ENCODE results near the gene MXD1.

GRCh38 chr2:69205226-69205752, 181.7 kb downstream of the GFPT1 start:
- PRO-cap: no peak

GRCh38 chr2:69271877-69272212, 115.2 kb downstream of the GFPT1 start:
- PRO-cap: no peak

DNA sequence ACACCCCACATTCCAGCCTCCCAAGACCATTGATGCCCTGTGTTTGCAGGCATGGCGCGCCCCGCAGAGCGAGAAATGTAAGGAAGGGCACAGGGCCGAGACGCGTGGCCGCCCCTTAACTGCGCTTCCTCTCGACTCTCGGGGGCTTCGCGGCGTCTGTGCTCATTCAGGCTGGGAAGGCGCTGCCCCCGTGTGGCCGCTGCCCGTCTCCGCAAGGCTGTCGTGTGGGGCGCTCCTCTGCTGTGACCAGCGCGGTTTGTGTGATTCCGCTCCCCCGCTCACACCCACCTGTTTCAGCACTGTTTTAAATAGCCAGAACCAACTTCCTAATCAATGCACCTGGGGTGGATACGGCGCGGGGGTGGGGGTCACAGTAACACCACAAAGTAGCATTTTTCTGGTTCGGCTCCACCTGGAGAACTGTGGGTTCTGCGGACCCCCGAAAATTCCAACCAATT, 79.6 kb downstream of the GFPT1 start:
- PRO-cap: unidirectional peak, minus-strand start at position 140 of the sequence

DNA sequence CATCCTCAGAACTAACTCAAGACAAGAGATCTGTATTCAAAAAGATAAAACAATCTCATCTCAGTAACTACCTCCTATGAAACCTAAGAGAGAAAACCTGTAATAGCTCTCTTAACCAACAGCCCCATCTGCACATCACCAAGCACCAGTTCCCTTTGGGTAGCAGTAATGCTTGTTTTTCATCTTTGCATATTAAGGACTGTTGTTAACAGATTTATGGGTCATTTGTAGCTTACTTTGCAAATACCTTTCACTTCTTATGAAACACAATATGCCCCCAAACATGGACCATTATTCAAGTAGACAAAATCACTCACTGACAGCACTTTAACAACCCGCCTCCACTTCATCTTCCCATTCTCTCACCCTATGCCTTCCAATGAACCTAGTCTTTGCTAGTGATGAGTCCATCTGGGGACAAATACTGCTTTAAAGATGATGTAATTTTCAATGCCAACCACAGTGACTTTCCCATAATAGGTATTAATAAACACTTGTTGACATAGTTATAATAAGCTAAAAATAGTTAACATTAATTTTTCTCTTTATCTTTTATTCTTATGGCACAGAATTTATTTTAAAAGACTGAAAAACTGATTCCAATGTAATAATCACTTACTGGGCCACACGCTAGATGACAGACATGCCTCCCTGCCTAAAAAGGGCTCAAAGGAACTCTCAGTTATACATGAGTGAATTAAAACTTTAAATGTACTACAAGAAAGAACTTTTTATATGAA, 64.3 kb downstream of the GFPT1 start:
- PRO-cap: no peak

DNA sequence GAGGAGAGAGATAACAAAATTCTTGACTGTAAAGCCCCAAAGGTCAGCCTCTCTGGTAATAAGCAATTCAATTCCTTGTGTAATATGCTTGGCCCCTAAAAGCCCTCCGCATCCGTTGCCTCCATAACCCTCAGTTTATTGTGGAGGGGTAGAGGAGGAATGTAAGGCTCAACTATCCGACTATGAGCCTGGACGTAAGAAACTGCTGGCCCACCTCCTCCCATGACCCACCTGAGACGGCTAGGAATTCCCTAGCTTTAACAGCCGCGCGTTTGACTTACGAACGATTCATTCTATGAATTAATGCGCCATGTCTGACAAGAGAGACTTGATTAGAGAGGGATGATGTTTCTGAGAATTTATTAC, 662 bp upstream of the GFPT1 start:
- PRO-cap: no peak

GRCh38 chr2:69590144-69590730, 53.3 kb downstream of the AAK1 start:
- PRO-cap: no peak

- PRO-cap: no peak
These were observed 5.2 kb downstream of the AAK1 start for GRCh38 chr2:69638170-69638872.

DNA sequence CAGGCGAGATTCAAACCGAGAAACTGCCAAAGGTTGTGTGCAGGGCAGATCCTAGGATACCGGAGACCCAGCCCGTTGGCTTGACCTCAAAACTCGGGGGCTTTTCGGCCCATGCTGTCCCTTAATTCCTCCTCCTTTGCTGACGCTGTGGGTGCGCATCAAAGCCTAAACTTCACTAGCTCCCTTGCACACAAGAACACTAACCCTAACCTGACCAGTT, 938 bp upstream of the AAK1 start:
- PRO-cap: no peak

DNA sequence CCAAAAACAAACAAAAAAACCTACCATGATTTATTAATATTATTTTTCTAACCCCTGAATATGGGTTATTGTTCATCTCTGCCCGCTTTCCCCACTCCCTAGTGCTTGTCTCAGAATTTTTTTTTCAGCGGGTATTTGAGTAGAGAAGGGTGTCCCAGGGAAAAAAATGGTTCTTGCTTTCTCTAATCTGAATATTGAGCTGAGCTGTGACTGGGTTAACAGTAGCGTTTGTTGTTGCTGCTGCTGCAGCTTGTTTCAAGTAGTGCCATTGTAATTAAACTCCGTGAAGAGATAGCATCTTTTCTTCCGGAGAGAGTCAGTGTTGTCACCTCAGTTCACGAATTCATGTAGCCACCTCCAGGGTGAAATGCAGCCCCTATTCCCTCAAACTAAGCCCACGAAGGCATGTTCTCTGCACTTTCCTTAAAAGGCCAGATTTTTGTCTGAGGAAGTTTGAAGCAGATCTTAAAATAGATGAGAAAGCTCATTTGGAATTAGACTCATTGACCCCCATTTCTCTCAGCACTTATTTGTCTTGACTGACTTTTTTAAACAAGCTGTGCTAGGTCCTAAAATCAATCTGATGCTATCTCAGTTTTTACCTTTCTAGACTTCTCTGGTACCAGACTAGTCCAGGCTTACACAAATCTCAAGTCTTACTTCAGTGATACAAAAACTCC, 1.6 kb upstream of the AAK1 start:
- PRO-cap: no peak

- PRO-cap: no peak
These were observed 30.7 kb upstream of the AAK1 start for GRCh38 chr2:69673997-69674838.

GRCh38 chr2:69692915-69693307, 49.0 kb upstream of the ANXA4 start:
- PRO-cap: no peak

GRCh38 chr2:69695243-69695968, 46.5 kb upstream of the ANXA4 start:
- PRO-cap: no peak

DNA sequence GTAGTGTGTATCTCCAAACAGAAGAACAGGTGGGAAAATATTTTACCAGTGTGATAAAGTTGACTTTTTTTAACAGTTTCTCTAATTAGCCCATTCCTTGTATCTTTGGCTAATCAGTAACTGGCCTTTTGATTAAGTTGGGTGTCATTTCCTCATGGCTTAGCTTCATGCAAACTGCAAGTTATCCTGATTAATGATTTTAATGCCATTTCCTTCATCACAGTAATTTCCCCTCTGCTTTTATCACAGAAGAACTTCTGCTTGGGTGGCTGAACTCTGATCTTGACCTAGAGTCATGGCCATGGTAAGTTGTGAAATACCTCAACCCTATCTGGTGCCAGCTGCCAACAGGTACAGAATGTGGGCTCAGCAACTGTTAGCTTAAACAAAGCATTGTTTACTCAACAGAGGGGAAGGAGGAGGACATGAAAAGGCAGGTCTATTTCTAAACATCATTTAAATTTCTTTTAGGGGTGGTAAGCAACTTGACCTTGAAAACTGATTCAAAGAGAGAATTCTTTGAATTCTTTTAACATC, 39.4 kb downstream of the ANXA4 start:
- PRO-cap: no peak

GRCh38 chr2:69818482-69818915, 11.0 kb upstream of the GMCL1 start:
- PRO-cap: no peak

- PRO-cap: bidirectional peak, plus-strand start at chr2:69915071, minus-strand start at chr2:69914786; unidirectional peak, plus-strand start at chr2:69915109
These were observed at the start of gene MXD1 for GRCh38 chr2:69914999-69915606. MXD1 (plus strand) TSS chr2:69915109.

- PRO-cap: no peak
These were observed 3.0 kb downstream of the MXD1 start for GRCh38 chr2:69917709-69918529.

DNA sequence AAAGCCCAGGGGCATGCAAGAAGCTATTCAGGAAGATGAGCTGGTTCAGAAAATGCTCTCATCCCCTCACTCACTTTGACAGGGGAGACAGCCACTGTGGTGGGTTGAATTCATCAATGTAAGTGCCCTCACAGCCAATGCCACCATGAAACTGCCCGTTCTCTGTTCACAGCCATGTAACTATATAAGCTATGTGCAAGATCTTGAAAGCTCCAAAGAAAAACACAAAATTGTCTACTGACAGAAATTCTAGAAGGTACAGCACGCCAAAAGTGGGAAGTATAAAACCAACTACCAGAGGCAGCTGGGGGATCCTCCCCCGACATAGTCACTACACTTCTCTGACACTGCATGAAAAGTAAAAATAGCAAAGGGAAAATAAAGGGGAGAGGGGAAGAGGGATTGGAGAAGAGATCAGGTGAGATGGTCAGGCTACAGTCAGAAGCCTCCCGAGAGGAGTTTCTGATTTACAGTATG, 39.9 kb upstream of the PCBP1 start:
- PRO-cap: no peak

GRCh38 chr2:70095069-70095661, 7.9 kb downstream of the PCBP1 start:
- PRO-cap: no peak

DNA sequence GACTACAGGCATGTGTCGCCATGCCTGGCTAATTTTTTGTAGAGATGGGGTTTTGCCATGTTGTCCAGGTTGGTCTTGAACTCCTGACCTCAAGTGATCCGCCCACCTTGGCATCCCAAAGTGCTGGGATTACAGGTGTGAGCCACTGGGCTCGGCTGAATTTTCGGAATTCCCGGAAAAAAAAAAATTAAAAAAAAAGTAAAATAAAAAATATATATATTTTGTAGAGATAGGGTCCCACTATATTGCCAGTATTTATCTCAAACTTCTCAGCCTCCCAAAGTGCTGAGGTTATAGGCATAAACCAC, 24.9 kb downstream of the TIA1 start:
- PRO-cap: no peak

GRCh38 chr2:70247065-70247726, 1.2 kb downstream of the TIA1 start:
- PRO-cap: unidirectional peak, plus-strand start at chr2:70247567